ENCODE measurements around a stretch of chr16.

GRCh38 chr16:3578219-3578540 is 977 bp upstream of the NLRC3 start:
- PRO-cap = no peak

- PRO-cap = no peak
Observed at GRCh38 chr16:3622009-3622356, 10.6 kb upstream of the SLX4 start.

DNA sequence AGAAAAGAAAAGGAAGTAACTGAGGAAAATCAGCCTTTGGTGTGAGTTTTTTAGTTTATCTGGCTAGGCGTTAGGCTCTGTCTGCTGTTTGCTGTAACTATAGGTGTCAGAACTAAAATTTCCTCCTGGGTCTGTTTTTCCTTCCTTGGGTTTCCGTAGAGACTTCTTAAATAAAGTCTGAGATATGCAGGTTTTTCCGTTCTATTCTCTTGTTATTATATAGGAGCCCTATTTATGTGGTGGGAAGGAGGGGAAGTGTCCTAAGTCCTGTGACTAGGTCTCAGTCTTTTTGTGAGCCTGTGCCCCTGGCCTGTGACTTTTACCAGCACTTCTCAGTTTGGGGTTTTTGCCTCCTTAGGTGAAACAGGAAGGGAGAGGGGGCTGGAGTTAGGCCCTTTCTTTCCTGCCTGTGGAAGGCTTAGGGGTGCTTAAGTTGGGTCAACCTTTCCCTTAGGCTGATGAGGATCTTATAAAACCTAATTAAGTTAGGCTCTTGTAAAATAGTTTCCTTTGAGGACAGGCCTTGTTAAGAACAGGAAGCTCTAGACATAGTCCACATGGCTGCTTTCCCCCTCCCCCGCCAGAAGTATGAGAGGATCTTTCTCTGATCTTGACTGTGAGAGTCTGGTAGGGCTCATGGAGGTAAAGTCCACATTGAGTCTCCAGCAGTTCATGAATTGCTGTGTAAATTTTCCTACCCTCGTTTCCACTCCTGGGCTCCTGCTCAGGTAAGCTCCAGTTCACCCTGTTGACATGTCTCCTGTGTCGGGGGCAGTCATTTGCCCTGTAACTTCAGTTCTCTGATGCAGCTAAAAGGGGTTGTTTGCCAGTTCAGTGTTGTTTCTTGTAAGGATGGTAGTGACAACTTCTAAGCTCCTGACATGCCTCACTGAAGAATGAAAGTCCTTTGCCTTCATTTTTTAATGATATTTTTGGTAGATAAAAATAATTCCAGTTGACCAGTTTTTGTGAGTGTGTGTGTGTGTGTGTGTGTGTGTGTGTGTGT is 17.1 kb upstream of the DNASE1 start:
- PRO-cap = no peak

GRCh38 chr16:3661546-3662543 is 7.4 kb downstream of the DNASE1 start:
- PRO-cap = no peak

- PRO-cap = no peak
Observed at GRCh38 chr16:3672369-3673006, 18.0 kb downstream of the DNASE1 start.

GRCh38 chr16:3675539-3676038 is 21.1 kb downstream of the DNASE1 start:
- PRO-cap = no peak

- PRO-cap = no peak
Observed at GRCh38 chr16:3695524-3696709, 21.4 kb downstream of the TRAP1 start.

DNA sequence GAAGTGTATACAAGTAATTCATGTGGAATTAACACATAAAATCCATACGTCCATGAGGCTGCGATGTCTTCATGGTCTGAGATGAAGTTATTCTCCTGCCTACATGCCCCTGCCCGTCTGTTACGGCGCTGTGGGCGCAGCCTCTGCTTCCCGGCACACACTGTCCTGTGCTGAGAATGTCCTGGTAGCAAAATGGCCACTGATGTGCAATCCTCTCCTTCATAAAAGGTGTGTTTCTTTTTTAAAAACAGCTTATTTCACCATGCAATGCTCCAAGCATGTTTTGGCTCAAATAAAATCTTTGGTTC is 5.6 kb upstream of the TRAP1 start:
- PRO-cap = no peak

DNA sequence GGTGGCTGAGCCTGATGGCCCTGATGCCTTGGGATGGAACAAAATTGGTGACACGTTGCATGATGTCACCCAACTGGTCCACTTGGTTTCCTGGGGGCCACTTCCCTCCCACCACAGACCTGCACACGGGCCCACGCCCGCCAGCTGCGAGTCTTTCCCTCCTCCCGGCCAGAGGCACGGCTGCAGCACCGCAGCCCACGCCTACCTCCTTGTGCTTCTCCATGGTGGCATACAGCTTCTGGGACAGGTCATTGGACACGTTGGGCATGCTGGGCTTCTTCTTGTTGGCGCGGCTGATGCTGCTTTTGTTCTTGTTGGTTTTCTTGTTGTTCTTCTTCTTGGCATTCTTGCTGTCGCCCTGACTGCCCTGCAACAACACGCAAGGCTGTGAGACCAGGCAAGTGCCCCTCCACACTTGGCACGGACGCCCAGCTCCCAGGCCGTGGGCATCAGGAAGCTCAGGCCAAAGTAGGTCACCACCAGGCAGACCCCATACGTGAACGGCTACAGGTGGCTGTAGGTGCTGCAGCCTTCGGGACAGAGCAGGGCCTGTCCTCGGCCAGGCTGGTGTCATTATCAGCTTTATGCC is 14.3 kb upstream of the TRAP1 start:
- PRO-cap = no peak

GRCh38 chr16:3770376-3770950 is 53.1 kb upstream of the TRAP1 start:
- PRO-cap = no peak

DNA sequence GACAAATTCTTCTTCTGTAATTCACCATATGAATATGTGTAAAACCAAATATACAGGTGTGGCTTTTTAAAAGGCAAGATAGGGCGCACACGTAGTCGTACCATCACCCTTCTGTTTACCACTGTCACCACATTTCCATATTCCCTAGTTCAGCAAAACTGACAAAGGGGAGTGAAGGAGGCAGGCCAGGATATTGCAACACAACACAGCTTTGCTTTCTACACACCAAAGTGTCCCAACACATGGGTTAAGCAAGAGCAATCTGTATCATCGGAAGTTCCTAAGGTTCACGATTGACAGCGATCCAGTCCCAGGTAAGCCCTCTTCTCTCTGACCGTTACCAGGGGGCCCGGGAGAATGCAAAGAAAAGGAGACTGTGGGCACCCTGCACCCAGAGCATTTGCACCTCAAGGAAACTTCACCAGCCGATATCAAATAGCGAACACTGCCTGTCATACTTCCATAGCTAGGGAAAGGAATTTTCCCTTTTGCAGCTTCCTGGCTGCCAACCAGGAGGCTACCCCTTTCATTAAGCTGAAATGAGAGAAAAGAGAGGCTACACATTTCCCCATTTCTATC is 23.1 kb downstream of the CREBBP start:
- PRO-cap = no peak

- PRO-cap = no peak
Observed at GRCh38 chr16:3922174-3922795, 41.8 kb upstream of the CREBBP start.

DNA sequence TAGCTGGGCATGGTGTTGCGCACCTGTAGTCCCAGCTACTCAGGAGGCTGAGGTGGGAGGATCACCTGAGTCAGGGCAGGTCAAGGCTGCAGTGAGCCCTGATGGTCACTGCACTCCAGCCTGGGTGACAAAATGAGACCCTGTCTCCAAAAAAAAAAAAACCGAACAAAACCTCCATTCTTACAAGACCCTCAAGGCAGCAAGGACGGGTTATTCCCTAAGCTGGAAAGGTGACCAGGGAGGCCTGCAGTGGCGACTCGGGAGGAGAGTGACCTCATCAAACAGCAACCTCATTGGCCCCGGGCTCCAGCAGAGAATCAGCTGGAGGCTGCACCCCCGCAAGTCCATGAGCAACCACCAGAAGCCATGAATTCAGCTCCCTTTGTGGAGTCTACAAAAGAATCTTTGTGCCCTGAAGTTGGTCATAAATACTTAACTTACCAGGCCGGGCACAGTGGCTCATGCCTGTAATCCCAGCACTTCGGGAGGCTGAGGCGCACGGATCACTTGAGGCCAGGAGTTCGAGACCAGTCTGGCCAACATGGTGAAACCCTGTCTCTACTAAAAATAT is 80.9 kb upstream of the CREBBP start:
- PRO-cap = no peak

DNA sequence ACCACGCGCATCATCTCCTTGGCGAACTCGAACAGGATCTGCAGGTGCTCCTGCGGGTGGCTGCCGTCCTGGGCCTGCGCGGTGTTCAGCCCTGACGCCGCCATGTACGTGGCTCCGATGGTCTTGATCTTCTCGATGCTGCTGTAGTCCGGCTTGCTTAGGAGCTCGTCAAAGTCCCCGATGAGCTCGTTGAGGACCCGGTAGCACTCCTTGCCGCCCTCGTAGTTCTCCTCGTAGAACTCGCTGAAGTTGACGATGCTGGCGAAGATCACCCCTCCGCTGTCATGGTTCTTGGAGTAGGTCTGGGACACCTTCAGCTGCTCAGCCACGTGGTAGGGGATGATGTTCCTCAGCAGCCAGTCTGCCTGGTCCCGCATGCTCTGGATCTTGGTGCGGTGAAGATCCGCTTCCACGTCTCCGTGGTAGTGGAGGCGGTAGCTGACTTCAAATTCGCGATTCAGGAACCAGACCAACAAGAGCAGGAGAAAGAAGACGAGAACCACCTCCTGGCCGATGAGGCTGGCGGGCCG is 85.9 kb upstream of the CREBBP start:
- PRO-cap = no peak

DNA sequence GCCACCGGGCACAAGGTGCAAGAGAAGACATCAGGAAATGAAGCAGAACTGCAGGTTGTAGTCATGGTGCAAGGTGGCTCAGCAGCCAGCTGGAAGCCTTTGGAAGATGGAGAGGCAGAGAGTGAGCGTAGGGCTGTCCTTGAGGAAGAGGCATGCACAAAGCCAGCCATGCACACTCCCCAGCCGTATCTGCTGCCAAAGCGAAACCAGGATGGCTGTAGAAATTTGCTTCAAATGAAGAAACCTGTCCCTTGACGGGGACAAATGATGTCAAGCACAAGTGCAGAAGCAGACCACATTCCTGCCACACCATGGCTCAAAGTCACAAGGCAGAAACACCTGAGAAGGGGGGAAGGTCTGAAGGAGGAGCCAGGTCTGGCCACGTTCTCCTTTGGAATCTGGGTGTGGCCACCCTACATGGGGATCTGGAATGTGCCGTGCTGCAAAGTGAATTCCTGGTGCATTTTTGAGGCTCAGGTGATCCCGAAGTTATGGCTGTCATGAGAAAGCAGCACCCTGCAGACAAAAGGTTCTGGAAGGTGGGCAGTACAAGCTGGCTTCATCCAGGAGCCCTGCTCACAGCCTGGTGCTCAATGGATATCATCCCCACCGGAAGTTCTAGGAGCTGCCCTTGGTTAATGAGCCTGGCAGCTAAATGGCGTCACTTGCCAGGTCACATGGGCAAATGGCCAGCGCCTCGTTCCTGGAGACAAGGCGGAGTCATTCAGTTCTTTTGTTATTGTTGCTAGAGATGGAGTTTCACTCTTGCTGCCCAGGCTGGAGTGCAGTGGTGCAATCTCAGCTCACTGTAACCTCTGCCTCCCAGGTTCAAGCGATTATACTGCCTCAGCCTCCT is 20.0 kb upstream of the ADCY9 start:
- PRO-cap = no peak

GRCh38 chr16:4238961-4239511 is 2.8 kb downstream of the SRL start:
- PRO-cap = no peak

- PRO-cap = no peak
Observed at GRCh38 chr16:4244175-4244820, 2.4 kb upstream of the SRL start.

GRCh38 chr16:4316601-4317501 is 984 bp downstream of the GLIS2 start:
- PRO-cap = bidirectional peak, plus-strand start at chr16:4317140, minus-strand start at chr16:4317142

- PRO-cap = no peak
Observed at GRCh38 chr16:4327677-4328813, 12.2 kb downstream of the GLIS2 start.

GRCh38 chr16:4379456-4379743 is 7.8 kb downstream of the VASN start:
- PRO-cap = no peak

All from tibial artery (tissue), 1 donor.